Left lung (tissue), 1 donor: Measurements from ENCODE around the genes EFNA5 and TMEM232.

DNA sequence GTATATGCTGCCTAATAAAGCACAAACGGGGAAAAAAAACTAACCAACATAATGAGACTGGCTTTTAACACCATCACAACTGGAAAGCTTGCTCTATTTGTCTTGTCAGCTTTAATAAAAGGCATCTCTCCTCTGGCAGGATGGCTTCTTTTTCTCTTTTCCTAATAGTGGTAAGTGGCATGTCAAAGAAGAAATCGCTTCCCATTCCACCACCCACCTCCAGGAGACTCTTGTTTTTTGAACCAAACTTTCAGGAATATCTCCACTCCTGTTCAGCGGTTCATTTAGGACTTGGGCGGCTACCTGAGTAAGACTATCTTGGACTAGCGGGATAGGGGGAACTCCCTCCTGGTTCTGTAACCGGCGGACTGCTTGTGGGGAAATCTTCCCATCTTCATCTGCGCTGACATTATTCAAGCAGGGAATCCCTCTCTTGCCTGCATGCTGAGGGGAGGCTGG is 2.0 kb downstream of the EFNA5 start:
- PRO-cap = no peak

- PRO-cap = no peak
Measured at GRCh38 chr5:107669173-107669464, 1.6 kb downstream of the EFNA5 start.

GRCh38 chr5:107670726-107671153 is at the start of gene EFNA5:
TSS of gene EFNA5 (minus strand) at chr5:107670937.
- PRO-cap = no peak

DNA sequence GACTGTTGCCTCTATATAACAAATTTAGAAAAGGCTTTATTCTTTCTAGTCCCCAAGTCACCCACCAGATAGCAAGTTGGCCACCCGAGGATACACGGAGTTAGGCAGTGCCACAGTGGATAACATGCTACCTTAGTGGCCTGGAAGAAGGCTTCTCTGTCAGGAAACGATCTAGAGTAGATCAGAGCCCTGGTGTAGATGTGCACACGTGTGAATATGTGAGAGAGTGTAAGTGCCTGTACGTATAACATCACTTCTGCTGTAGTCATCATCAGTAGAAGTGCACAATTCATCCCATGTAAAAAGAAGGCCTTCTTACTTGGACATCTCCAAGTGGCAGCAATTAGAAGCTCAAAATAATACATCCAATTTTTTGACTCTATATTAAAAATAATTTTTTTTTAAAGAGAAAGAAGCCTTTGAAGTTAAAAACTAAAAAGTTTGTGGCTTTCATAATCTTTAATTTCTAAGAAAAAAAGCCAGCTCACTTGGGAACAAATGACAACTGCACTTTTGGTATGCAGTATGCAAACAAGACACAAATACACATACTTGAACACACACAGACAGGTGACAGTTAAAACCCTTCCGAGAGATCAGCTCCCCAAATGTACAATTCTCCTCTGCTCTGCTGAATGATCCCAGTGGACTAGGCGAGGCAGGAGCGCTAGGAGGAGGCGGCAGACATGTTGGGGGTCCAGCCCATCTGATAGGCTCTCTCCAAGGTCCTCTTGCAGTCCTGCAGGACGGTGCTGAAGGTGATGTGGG is 190.5 kb upstream of the EFNA5 start:
- PRO-cap = no peak

DNA sequence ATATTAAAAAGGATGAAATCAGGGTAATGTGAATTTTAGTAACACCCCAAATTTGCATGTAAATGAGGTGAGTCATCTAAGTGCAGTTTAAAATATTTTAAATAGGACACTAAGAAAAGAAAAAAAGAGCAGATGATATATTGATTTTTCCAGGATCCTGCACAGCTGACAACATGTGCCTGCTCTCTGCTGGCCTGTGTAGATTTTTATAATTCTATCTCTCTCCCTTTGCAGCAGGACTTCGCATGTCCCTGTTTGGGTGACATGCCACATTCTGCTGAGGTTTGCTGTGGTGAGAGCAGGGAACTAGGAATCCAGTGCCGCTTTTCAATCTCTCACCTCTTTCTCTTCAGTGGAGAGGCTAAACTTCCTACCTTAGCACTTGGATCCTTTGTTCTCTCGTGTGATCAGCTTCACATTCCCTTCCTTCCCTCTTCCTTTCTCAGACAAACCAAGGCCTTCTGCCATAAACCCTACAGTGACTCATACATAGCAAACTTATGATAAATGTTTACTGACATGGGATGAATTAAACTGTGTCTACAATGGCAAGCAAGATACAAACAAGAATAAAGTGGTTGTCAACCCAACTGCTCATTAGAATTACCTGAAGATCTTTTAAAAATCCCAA is 198.8 kb upstream of the EFNA5 start:
- PRO-cap = no peak

GRCh38 chr5:107998828-107999392 is 328.2 kb upstream of the EFNA5 start:
- PRO-cap = no peak

GRCh38 chr5:108728841-108729327 is 18.8 kb upstream of the FER start:
- PRO-cap = no peak

DNA sequence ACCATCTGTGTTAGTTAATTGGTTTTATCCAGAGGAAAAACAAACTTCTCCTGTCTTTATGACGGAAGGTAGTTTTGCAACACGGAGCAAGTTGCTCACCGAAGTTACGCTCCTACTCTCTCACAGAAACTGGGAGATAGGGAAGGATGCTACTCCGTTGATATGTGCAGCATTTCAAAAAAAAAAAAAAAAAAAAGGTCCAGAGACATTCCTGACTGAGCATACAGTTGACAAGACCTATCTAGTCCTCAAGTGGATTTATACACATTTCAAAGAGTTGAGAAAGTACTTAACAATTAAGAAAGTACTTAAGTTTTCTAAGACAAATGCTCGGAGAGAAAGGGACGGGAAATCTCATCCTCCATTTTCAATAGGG is 550 bp upstream of the FER start:
- PRO-cap = no peak

DNA sequence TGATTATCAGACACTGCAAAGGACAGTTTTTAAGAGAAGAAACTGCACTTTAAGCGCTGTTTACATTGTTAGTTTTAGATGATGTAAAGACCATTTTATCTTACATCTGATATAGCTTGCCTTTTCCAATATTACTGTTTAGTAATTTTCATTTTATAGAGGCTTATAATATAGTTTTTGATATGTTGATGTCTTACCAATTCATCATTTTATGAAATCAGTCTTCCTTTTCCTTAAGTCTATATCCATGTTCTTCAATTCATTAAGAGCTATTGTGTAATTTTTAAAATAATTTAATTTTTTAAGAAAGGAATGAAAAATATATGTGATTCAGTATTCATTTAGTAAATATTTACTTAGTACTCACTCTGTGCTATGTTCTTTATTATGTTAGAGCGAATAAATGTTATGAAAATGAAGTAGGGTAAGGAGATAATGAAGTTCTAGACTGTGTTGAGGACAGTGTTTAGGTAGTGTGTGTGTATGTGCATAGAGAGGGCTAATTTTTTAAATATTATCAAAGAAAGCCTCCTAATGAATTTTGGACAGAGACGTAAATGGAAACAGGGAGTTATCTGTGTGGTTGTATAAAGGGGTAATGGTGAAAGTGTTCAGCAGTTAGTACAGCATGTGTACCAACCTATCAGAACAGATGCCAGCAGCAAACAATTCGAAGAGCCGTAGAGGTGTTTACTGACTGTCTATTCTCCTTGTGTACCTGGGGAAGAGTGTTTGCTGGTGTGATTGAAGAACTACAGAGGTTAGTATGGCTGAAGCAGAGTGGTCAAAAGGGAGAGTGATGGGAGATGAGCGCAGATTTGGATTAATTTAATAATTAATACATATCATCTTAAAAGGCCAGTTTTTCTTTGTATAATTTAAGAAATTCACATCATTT is 216.3 kb downstream of the FER start:
- PRO-cap = no peak

DNA sequence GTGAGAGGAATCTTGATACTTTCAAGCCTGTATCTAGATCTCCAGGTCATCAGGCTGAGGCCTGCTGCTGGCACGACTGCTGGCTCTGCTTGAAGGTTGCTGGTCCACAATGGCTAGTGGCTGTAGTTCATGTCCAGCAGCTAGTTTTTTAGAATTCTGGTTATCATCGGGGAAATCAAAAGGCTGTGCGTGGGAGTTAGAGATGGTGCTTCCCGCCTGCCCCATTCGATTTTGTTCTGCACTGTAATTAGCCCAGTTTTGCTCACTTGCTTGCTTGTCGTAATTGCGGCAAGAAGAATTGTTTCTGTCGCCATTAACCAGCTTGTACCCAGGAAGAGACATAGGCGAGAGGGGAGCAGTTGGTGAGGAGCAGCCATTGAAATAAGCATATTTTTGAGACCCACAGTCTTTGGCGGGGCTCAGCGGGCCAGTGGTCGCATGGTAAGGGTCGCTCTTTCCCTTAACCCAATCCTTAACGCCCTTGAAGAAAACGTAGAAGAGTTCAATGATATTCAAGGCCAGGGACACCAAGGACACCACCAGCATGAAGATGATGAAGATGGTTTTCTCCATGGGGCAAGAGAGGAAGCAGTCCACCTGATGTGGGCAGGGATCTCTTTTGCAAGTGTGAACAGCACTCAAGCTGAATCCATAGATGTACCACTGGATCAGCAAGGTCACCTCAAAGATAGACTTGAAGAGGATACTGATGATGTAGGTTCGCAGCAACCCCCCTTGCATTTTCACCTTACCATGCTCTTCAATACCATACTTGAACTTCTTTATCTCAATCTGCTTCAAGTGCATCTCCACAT is 303.8 kb downstream of the FER start:
- PRO-cap = no peak

DNA sequence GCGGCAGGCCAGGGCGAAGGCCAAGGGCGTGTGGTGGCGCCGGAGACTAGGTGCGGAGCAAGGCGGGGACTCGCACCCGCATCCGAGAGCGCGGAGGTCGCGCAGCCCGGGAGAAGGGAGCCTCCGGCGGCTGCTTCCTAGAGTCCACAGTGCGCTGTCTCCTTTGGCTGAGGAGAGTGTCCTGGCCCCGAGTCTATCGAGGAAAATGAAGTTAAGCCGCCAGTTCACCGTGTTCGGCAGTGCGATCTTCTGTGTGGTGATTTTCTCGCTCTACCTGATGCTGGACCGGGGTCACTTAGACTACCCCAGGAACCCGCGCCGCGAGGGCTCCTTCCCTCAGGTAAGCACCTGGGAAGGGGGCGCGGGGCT is 470 bp downstream of the MAN2A1 start:
- PRO-cap = no peak

DNA sequence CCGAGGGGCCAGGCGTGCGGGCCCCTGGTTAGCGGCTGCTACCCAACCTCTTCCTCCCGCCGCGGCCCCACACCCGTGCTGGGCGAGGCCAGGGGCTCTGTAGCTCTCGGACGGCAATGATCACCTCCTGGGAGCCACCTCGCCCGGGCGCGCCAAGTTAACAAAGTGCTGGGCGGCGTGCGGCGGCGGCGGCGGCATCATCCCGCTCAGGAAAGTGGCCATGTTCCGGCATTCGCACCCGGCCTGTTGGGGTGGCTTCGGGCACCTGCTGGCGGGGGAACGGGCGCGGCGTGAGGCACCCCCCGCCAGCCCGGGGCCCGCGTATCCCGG is 820 bp downstream of the MAN2A1 start:
- PRO-cap = no peak

DNA sequence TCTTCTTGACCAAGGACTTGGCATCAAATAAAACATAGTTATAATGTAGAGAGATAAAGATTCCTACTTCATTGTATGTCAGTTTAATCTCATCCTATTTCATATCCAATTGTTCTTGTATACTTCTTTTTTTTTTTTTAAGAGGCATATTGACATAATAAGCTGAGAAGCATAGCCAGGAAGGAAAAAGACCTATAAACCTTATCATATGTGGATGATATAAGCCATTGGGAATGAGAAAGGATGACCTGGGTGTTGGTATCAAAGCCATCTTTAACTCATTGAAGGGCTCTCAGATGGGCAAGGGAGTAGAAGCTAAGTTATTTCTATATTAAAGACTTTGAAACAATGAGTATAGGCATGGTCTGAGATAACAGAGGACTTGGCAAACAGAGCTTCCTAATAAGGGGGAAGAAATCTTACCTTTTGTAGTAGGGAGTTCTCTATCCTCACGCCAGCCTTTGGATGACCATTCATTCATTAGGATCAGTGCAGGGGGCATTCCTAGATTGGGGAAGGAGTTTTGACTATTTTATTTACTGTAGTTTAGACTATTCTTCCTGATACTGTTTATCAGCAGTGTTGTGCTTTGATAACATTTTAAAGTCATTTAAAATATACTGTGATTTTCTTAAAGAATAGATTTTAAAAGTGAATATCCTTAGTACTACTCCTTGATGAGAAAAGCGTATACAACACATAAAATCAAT is 95.7 kb downstream of the MAN2A1 start:
- PRO-cap = no peak

DNA sequence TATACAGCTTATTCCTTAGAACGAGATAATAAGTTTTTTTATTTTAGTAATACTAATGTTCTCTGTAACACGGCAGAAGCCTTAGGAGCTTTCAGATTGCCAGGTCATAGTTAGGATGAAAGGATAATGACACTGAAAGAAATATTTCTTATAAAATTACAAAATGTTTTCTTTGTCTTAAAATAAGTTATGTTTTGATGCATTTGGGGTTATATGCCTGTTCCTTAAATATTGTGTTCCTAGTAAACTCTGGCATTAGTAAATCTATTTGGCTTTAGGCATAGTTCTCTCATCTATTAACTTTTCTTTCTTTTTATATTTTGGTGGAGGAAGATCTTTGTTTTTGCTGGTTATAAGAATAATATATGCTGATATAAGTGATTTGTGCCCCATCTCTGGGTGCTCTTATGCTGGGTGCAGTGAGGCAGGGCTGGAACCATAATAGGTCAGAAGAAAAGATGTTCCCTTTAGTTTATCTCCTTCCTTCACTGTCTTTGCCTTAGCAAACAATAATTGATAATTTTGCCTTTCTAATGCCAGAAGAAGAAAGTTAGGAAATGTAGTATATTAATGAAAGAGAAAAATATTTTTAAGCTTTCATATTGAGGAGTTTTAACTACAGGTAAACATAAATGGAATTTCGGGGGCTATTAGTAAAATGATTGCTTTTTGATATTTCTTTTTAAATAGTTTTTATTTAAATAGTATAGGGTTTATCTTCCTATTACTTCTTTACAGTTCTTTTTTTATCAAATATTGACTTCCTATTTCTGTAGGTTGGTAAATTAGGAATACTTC is 100.9 kb downstream of the MAN2A1 start:
- PRO-cap = no peak

DNA sequence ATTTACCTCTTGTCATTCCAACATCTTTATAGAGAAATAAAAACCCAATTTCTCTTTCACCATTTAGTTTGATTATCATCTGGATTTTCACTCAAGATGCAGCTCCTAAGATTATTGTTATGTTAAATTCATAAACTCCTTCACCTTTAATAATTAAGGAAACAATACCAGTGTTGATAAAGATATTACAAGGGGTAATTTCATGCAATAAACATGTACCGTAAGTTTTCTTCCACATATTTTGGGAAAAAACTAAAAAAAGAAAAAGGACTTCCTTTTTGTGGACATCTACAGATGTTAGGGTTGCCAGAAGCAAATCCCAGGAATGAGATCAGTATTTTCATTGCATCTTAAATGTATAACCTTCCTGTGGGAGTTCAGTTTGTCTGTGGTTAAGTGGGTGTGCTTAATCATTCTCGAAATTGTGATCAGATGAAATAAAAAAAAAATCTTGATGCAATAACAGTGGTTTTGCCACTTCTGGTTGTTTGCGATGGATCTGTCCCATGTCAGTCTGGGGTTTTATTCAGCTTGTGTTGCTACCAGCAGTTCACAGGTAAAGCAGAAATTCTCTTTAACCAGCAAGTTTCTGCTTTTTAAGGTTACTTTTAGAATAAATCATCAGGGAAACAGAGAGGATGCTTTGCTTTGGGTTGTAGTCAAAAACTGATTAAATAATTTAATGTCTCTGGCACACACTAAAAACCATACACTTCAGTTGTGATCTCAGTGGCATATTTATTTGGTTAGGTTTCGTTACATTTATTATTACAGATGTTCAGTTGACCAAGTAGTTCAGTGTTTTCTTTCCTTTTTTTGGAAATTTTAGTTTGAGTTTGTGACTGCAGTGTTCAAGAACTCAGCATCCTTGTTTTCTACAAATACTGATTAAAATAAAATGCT is 179.0 kb downstream of the MAN2A1 start:
- PRO-cap = no peak

GRCh38 chr5:110726243-110726929 is at the start of gene TMEM232:
TSS of gene TMEM232 (minus strand) at chr5:110726671.
- PRO-cap = unidirectional peak, minus-strand start at chr5:110726637

DNA sequence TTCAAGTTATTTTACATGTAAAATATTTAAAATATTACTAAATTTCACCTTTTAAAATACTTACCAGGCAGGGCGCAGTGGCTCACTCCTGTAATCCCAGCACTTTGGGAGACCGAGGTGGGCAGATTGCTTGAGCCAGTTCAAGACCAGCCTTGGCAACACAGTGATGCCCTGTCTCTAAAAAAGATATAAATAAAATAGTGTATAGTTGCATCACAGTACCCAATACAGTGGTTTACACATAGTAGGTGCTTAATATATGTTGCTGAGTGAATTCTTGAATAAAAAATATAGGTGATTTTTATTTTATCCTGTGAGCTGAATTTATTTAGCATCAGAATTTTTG is 4.0 kb upstream of the SLC25A46 start:
- PRO-cap = no peak

DNA sequence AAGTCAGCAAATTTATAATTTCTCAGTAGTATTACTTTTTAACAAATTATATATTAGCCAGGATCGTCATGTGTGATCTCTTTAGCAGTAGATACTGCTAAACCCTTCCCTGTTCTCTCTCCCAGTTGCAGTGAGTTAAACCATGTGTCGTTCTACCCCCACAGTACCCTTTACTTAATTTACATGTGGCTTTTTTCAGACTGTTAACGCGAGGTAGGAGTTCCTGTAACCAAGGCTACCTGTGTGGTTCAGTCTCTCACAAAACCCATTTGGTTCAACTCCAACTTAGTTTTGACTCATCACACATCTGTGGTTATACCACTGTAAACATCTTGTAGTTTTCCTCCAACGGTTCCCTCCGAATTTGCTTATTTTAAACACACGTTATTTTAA is 13.4 kb downstream of the SLC25A46 start:
- PRO-cap = no peak

GRCh38 chr5:110917416-110918003 is 154.0 kb upstream of the TSLP start:
- PRO-cap = no peak

DNA sequence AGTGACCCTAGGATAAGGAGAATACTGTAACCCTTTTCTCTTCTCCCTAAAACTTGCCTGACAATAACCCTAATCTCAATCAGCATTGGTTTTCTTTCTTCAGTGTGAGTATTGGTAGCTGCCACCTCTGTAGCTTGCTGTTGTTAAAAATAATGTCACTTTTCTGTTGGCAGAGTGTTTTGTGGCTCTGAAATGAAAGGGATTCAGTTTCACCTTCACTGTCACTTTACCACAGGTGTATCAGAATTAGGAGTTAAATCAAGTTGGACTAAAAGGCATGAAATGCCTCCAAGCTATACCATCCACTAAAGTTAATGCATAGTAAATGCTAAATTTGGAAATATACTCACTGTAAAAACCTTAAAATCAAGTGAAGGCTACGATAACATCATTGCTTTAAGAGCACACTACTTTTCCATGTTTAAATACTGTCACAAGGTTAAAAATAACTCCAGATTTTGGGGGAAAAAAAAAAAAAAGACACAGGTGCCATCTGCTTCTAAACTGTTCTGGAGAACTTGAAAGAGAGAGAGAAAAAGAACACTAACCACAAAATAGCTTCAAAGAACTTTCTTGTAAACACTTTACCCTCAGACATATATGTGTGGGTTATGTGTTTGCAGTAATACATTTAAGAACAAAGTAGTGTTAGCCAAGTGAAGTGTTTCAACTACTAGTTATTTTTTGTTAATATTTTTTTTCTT is 6.1 kb downstream of the CAMK4 start:
- PRO-cap = no peak